ENCODE measurements around the gene ADAM17.

- PRO-cap, 2 experiments = no peak in any of the 2 experiments
Observed at GRCh38 chr2:8525428-8526672, 156.0 kb upstream of the ID2 start.

DNA sequence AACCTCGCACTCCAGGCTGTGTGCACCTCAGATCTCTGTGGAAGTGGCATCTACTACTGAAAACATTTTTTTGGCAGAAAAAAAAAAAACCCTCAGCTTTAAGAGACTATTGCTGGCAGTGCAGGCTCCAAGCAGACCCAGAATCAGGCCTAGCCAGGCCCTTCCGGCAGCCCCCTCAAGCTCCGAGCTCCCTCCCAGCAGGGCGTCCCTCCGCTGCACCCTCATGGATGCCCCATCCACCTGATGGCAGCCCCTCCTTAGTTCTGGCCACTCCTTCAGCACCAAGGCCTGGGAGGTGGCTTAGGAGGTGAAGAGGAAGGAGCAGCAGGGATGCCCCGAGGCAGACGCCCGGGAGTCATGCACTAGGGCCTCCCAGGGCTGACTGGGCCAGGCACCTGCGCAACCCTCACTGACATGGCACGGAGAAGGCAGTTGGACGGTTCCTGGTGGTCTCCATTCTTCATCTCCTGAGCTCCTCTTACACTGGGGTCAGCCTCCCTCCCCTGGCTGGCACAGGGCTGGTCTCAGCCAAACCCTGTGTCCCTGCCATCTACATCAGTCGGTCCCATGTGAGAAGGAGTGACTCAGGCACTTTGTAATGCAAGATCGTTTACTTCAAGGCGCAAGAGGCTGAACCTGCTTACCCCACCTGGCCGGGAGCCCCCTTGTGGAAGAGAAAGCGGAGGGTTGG lies 53.6 kb upstream of the ID2 start:
- PRO-cap, 2 experiments = no peak in any of the 2 experiments

GRCh38 chr2:8802697-8803187 lies 34.7 kb downstream of the KIDINS220 start:
- PRO-cap, 2 experiments = no peak in any of the 2 experiments

- PRO-cap, 2 experiments = no peak in any of the 2 experiments
Observed at GRCh38 chr2:8894167-8894720, 56.8 kb upstream of the KIDINS220 start.

- PRO-cap, 2 experiments = no peak in any of the 2 experiments
Observed at GRCh38 chr2:8977692-8978453, 25.6 kb downstream of the MBOAT2 start.

DNA sequence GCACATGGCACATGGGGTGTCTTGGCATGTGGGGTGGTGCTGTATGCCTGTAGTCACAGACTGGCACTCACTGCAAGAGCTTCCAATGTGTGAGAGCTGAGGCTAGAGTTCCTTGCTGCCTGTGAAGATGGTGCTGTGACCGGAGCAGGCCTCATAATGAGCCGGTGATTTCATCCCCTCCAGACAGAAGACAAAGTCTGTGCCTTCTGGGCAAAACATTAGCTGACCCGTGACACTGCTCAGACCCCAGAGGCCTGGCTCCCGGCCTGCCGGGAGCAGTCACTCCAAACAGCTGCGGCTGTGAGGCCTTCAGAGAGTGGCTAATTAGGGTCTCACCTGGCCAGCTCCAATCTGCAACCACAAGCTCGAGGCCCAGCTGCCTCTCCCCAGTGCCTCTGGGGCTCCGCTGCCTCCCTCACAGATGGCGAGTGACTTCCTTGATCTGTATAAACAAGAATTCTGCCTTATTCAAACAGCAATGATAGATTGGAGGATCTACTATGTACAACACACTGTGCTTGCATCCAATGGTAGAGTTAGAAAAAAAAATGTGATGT lies 98.5 kb upstream of the ASAP2 start:
- PRO-cap, 2 experiments = no peak in any of the 2 experiments

- PRO-cap, 2 experiments = no peak in any of the 2 experiments
Observed at GRCh38 chr2:9145110-9145550, 61.5 kb upstream of the ASAP2 start.

GRCh38 chr2:9170321-9170693 lies 36.3 kb upstream of the ASAP2 start:
- PRO-cap, 2 experiments = no peak in any of the 2 experiments

DNA sequence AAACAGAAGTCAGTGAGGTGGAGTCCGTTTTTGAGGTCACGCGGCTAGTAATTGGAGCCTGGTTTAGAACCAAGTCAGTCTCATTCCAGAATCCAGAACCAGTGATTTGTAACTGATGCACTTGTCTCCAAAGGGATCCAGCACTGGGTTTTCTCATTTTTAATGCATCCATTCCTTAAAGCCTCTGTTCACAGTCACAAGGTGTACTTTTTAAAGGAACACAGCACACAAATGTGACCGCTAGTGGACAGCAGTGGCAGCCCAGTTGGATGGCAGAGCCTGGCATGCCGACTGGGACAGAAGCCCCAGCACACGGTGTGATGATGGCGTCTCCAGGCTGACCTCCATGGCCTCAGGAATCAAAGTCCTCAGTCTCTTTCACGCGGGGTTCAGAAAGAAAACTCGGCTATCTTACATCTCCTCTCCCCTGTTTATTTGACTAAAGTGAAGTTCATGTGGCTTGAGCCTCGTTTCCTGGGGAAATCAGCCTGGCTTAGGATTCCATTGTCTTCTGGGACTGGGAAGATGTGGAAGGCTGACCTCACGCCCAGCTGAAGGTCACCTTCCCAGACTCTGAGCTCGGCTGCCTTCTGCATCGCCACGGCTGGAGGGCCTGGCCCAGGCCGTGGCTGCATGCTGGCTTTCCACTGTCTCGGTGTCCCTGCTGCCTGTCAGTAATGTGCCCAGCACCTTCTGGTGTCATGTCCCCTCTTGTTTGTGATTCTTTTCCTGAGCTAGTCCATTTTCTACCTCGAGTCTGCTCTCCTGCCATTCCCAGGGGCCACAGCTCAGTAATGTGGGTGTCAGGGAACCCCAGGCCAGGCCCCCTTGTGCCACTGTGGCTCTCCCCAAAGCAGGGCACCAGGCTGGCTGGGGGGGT lies 56.1 kb downstream of the ASAP2 start:
- PRO-cap, 2 experiments = no peak in any of the 2 experiments

- PRO-cap, 2 experiments = no peak in any of the 2 experiments
Observed at GRCh38 chr2:9336041-9336789, 87.1 kb downstream of the ITGB1BP1 start.

DNA sequence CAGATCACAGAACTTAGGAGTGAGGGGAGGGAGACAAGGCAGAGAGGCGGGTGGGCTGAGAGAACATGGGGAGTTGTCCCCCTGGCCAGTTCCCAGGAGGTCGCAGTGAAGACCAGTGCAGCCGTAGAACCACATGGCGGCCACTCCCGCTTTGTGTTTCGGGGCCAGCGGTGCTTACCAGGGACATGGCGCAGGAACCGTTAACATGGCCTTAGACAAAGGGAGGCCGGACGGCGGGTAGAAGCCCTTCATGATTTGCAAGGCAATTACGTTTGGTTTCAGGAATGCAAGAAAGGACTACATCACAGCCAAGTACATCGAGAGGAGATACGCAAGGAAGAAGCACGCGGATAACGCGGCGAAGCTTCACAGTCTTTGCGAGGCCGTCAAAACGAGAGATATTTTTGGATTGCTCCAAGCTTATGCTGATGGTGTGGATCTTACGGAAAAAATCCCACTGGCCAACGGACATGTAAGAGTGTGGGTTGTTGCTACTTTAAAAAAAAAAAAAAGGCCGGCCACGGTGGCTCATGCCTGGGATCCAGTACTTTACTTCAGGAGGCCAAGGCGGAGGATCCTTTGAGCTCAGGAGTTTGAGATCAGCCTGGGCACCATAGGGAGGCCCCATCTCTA lies 48.7 kb downstream of the ITGB1BP1 start:
- PRO-cap, 2 experiments = no peak in any of the 2 experiments

DNA sequence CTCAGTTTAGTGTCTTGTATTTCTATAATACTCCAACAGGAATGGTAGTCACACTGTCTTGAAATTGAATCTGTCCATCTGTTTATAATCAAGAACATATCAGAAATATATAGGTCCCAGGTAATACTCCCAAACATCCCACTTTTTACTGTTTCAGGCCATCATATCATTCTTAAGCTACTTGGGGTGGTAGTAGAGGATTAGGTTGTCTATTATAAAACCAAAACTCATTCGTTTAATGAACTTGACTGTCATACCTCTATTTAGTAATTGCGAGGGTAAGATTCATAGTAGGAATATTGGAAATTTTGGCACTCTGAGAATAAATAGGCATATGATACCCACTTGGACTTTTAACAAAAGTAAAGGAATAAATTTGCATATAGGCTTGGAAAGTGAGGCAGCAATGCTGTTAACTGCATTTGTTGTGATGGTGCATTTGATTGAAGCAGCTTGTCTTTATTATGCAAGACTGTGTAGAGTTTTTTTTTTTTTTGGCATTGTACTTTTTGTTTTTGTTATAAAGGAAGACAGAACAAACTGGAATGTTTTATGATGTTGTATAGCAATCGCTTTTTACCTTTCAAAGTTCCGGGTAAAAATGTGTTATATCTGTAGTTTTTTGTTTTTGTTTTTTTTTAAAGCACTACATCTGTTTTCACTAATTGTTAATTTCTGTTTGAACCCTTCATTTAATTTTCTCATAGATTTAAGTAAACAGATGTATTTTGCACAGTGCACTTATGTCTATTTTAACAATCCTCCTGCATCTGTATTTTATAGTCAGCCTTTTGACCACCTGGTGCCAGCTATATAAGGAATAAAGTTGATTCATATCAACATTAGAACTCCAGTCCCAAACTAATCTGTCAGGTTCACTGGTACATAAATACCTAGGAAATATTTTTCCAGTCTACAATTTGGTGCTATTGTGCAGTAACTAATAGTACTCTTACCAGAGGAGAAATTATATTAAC lies 18.8 kb downstream of the ITGB1BP1 start:
- PRO-cap, 2 experiments = no peak in any of the 2 experiments

DNA sequence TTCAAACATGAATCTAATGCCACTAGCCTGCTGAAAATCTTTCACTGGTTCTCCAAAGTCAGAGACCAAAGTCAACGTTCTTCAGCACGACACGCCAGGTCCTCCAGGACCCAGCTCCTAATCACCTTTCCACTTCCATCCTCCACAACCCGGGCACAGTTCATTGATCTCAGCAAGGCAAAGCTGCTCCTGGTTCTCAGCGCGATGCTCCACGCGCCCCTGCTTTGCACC lies 1.2 kb downstream of the ITGB1BP1 start:
- PRO-cap, 2 experiments = no peak in any of the 2 experiments

DNA sequence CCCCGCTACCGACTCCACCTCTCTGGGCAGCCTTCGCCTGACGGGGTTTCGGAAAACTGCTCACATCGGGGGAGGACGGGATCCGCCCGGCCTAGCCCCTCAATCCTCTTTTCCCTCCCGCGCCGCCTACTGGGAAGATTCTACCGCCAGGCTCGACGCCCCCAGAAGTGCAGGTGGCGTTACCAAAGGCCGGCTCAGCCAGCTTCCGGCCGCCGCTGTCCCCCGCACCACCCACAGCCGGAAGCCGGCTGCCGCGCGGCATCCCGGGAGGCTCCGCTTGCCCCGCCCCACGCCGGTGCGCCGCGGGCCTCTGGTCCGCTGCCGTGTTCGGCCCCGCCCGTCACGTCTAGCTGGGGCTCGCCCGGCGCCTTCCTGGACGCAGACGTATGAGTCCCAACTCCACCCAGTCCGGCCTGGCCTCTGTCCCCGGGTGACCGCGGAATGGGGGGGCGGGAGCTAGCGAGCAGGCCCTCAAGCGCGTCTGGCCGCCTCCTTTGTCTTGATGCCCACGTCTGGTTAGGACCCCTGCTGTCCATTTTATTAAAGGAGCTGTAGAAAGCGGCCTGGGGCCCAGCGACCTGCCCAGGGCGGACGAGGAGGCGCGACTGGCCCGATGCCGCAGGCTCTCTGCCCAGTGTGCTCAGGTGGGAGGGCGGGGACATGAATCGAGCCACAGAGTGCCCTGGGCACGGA lies at the start of gene ADAM17:
Gene ADAM17, minus strand, starts transcription at position 217 of the 693 bp plus-strand sequence.
- PRO-cap, 2 experiments = peak in 2 of 2 experiments; most common plus-strand start position 349 of the sequence (in 1); most common minus-strand start position 235 of the sequence (in 2)

- PRO-cap, 2 experiments = no peak in any of the 2 experiments
Observed at GRCh38 chr2:9565242-9565814, 9.7 kb upstream of the ADAM17 start.

GRCh38 chr2:9612012-9612525 lies 18.7 kb downstream of the YWHAQ start:
- PRO-cap, 2 experiments = no peak in any of the 2 experiments

- PRO-cap, 2 experiments = peak in 2 of 2 experiments; most common minus-strand start chr2:9681517 (in 2)
Observed at GRCh38 chr2:9681405-9681805, 50.6 kb upstream of the YWHAQ start.

GRCh38 chr2:9797607-9798676 lies 45.3 kb upstream of the TAF1B start:
- PRO-cap, 2 experiments = no peak in any of the 2 experiments

DNA sequence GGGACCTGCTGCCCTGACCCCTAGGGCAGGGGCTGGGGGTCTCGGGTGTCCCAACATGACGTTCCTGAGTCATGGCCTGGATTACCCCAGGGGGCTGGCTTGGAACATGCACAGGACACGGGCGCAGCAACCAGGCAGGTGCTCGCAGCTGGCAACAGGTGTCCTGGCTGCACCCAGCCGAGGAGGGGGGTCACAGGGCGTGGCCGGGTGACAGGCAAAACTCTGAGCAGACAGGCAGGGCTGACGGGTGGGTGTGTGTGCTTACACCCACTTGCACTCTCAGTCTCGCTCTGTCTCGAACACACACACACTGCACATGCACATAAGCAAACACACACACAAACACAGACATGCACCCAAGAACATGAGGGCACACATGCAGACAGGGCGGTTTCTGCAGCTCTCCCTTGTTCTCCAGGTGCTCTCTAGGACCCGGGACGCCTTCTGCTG lies 33.8 kb upstream of the TAF1B start:
- PRO-cap, 2 experiments = no peak in any of the 2 experiments

DNA sequence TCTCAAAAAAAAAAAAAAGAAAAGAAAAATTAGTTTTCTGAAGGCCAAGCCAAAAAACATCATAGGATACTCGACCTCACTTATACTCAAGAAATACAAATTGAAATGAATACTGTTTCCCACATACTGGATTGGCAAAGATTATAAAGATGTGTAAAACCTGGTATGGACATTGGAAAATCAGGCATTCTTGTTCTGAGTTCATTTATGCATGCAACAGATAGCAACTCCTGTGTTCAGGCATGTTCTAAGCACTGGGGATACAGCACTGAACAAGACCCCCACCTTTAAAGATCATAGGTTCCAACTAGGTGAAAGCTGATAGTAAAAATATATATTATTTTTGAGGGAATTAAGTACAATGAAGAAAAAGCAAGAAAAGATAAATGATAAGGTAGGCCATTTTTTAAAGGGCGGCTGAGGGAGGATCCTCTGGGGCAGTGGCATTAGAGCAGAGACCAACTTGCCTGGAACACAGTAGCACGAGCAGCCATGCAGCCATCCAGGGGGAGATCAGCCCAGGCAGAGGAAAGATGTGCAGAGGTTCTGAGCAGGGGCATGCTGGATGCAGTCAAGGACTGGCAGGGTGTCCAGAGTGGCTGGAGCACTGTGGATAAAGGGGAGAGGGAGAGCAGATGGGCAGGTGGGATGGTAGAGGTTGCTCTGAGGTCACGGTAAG lies 16.5 kb upstream of the GRHL1 start:
- PRO-cap, 2 experiments = no peak in any of the 2 experiments